Melanocyte of skin (primary cell): ENCODE measurements around a stretch of chr4.

- CAGE, long polyA plus RNA, 2 experiments = no peak in any of the 2 experiments
Observed at GRCh38 chr4:10087982-10088931, 28.3 kb downstream of the WDR1 start.

GRCh38 chr4:10097058-10097667 lies 19.4 kb downstream of the WDR1 start:
- CAGE, long polyA plus RNA, 2 experiments = no peak in any of the 2 experiments

DNA sequence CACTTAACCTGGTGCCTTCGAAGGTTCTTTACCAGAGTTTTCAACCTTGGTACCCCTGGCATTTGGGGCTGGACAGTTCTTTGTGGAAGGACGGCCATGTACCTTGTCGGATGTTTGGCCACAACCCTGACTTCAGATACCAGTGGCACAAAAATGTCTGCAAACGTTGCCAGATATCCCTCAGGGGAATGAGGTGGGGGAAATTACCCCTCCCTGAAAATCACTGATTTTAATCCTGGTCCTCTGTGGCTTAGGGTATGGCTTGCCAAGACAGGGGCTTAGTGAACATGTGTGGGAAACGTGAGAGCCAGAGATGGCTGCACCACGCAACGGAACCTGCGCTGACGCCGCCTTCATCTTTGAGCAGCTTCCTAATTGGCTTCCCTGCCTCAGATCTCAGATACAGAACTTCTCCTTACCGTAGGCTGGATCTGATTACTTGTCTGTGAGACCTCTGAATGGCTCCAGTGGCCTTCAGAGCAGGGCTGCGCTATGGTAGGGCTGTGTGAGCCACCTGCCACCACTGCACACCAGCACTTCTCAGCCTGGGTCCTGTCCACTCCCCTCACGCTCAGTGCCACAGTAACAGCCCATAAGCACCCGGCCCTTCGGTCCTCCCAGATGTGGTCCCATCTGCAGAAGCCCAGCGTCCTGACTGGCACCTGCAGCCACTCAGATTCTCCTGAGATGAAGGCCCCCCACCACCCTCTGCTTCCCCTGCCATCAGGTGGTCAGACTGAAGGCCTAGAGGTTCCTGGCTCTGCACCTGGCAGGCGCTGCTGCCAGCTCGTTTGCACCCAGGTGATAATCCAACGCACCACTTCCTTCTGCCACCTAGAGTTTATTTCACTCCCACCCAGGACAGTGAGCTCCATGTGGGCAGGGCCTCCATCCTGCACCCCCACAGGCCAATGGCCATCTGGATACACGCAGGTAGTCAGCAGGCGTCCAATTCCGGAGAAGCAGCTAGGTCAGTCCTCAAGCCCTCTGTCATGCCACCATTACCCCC lies 5.6 kb downstream of the WDR1 start:
- CAGE, long polyA plus RNA, 2 experiments = no peak in any of the 2 experiments

- CAGE, long polyA plus RNA, 2 experiments = no peak in any of the 2 experiments
Observed at GRCh38 chr4:10116990-10117154, 273 bp upstream of the WDR1 start.

DNA sequence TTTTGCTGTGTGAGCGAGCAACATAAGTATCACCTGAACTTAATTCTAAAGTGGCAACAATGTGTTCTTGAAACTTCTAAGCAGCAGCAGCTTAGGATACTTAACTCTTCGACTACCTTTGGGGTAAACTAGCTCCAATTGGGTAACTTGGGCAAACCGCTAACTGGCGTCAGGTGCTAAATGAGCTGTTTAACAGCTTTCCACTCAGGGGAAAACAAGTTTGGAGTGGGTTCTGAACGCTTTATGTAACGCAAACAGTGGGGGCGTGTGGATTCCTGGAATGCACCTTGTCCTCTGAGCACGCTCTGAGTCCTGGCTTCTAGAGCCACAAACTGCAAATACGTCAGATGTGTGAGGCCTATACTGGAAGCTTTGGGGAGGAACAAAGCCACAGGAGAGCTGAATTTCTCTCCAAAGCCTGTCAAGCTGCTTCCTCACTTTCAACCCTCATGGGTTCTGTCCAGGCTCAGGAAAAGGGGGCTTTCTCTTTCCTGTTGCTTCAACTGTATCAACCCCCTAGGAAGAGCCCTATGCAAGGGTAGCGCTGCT lies 4.4 kb upstream of the WDR1 start:
- CAGE, long polyA plus RNA, 2 experiments = no peak in any of the 2 experiments

DNA sequence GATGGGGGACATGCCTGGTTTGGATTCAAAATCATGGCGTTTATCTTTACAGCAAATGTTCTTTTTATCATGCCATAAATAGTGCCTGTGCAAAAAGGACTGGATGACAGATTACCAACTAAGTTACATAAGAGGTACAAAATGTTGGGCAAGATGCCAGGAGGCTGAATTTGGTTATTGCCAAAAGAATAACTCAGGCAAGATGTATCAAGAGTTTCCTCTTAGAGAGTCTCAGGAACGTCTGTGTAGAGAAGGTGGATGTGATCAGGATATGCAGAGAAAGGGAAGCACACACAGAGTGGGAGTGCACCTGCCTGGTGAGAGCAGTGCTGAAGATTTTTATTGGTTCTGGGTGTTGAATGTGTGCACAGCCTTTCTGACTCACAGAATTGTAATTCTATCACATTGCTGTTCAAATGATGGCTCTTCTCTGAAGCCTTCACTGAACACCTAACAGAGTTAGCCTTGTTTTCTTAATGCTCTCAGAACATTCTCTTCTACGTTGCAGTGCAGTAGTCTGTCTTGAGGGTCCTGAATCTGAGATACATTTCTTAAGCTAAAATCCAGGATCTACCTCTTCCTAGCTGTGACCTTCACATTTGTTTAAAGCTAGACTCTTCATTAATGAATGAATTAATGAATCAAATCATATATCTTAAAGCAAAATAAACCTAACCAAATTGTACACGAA lies 156.9 kb upstream of the HS3ST1 start:
- CAGE, long polyA plus RNA, 2 experiments = no peak in any of the 2 experiments

GRCh38 chr4:11587706-11588184 lies 159.1 kb upstream of the HS3ST1 start:
- CAGE, long polyA plus RNA, 2 experiments = no peak in any of the 2 experiments

DNA sequence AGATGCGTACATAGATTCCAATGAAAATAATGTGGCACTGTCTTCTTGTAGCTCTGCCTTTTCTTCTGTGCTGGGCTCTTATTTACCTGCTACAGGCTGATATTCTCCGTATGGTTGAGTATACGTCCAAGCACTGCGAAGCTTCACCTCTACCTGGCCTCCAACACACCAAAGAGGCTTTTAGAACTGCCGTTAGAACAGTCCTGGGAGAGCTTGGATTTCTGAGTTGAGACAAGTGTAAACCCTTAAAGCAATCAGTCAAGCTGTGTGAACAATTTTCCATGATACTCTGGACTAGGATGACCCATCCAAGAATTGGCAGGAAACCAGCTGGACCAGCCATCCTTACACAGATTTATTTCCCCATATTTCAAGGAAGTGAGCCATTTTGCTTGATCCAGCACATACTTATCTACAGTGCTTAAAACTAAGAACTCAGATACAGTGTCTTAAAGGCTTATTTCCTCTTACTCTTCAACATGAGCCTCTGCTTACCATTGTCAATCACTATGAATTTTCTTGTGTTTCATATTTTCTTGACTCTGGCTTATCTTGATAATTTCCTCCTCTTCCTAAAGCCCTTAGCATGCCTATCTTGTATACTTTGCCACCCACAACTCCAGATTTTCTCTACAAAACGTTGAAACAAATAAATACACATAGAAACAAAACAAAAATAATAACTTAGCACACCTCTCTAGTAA lies 340.8 kb upstream of the HS3ST1 start:
- CAGE, long polyA plus RNA, 2 experiments = no peak in any of the 2 experiments

- CAGE, long polyA plus RNA, 2 experiments = no peak in any of the 2 experiments
Observed at GRCh38 chr4:11801840-11802321, 373.2 kb upstream of the HS3ST1 start.

DNA sequence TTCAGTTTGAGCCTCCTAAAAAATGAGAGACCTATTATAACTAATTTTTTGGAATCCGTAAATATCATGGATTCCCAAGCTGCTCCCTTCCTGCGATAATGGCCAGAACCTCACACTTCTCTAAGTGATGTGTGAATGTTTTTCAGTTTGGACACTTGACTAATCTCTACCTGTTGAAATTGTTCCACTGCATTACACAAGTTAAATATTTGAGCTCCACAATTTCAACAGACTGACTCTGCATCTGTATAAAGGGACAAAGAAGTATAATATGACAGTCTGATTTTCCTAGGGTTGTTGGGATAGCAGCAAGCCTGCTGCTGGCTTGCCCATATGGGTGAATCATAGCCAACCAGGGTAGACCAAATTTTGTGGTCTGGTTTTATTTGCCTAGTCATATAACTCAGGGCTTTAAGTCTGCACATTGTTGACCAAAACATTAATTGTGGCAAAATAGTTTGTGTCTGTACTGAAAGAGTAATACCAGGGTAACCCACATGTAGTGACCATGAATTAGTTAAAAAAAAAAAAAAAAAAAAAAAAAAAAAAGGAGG lies 534.4 kb downstream of the RAB28 start:
- CAGE, long polyA plus RNA, 2 experiments = no peak in any of the 2 experiments

DNA sequence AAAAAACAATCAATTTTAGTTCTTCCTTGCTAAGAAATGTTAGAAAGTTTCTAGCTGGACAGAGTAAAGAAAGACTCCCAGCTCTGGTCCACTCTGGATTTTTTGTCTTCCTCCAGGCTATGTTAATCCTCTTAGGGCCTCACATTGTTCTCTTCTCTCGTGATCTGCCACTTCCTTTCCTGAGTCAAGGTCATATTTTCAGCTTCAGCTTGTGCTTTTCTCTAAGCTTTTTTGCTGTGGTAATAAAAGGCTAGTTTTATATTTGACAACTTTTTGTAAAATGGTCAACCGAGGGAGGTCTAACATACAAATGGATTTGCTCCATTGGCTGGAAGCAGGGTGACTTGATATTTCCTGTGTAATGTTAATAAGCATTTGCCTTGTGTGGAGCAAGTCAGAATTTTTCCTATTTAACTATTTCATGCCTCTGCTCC lies 239.7 kb downstream of the RAB28 start:
- CAGE, long polyA plus RNA, 2 experiments = no peak in any of the 2 experiments

GRCh38 chr4:13337119-13337481 lies 147.0 kb downstream of the RAB28 start:
- CAGE, long polyA plus RNA, 2 experiments = no peak in any of the 2 experiments

GRCh38 chr4:13368231-13368761 lies 115.8 kb downstream of the RAB28 start:
- CAGE, long polyA plus RNA, 2 experiments = no peak in any of the 2 experiments

GRCh38 chr4:13374448-13375019 lies 109.6 kb downstream of the RAB28 start:
- CAGE, long polyA plus RNA, 2 experiments = no peak in any of the 2 experiments

DNA sequence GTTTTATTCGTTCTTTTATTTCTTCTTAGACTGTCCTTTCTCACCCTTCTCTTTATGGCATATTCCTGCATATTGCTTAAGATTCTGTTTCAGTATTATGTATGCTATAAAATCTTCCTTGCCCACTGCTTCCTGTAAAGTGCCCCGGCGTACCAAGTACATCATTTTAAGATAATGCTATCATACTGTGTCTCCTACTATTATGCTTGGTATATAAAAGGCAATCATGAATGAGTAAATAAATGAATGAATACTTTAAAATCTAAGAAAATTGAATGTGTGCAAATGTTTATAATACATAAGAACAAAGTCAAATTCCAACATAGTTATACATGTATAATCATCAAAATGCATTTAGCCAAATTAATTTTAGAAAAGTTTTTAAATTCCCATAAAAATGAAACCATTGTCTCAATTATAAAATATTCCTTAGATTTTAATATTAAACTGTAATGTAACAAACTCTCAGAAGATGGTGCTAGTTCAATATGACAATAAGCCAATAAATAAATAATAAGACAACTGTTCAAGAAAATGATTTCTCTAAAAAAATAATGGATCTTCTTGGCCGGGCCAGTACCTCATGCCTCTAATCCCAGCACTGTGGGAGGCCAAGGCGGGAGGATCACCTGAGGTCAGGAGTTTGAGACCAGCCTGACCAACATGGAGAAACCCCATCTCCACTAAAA lies 80.5 kb downstream of the RAB28 start:
- CAGE, long polyA plus RNA, 2 experiments = no peak in any of the 2 experiments

DNA sequence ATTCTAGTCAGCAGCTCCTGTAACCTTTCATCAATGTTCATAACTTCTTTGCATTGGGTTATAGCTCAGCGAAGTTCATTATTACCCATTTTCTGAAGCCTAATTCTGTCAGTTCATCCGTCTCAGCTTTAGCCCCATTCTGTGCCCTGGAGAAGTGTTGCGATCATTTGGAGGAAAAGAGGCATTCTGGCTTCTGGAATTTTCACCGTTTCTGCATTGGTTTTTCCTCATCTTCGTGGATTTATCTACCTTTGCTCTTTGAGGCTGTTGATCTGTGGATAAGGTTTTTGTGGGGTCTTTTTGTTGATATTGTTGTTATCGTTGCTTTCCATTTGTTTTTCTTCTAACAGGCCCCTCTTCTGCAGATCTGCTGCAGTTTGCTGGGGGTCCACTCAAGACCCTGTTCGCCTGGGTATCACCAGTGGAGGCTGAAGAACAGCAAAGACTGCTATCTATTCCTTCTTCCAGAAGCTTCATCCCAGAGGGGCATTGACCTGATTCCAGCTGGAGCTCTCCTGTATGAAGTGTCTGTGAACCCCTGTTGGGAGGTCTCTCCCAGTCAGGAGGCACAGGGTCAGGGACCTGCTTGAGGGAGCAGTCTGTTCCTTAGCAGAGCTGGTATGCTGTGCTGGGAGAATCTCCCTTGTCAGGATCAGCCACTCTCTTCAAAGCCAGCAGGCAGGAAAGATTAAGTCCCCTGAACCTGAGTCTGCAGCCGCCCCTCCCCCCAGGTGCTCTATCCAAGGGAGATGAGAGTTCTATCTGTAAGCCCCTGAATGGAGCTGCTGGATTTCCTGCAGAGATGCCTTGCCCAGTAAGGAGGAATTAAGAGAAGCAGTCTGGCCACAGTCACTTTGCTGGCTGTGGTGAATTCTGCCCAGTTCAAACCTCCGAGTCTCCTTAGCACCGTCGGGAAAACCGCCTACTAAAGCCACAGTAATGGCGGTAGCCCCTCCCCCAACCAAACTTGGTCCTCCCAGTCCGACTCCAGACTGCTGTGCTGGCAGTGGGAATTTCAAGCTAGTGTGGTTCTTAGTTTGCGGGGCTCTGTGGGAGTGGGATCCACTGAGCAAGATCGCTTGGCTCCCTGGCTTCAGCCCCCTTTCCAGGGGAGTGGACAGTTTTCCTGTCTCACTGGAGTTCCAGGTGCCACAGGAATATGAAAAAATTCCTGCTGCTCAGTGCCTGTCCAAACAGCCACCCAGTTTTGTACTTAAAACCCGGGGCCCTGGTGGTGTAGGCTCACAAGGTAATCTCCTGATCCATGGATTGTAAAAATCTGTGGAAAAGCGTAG lies 38.4 kb downstream of the RAB28 start:
- CAGE, long polyA plus RNA, 2 experiments = no peak in any of the 2 experiments

GRCh38 chr4:13608453-13608848 lies 19.1 kb downstream of the BOD1L1 start:
- CAGE, long polyA plus RNA, 2 experiments = no peak in any of the 2 experiments

DNA sequence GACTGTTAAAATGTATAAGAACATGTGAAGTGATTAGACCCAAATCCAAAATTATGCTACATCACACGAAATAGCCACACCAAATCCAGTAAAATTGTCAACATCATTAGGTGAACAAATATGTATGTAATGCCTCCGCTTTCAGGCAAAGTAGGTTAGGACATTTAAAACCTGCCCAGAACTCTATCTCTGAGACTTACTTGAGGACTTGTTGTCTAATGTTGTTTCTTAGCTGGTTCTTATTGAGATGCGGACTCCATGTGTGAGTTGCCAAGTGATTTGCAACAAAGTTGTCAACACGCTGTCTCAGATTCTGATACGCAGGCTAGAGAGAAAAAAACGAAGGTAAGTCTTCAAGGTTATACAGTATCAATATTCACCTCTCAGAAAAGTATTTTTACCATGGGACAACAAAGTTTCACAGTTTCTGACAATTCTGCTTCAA lies 7.8 kb downstream of the BOD1L1 start:
- CAGE, long polyA plus RNA, 2 experiments = no peak in any of the 2 experiments

- CAGE, long polyA plus RNA, 2 experiments = no peak in any of the 2 experiments
Observed at GRCh38 chr4:13656522-13657025, 29.0 kb upstream of the BOD1L1 start.

- CAGE, long polyA plus RNA, 2 experiments = no peak in any of the 2 experiments
Observed at GRCh38 chr4:14165532-14166127, 538.1 kb upstream of the BOD1L1 start.